Caco-2 (cell line): ENCODE data around the gene HMOX1.

DNA sequence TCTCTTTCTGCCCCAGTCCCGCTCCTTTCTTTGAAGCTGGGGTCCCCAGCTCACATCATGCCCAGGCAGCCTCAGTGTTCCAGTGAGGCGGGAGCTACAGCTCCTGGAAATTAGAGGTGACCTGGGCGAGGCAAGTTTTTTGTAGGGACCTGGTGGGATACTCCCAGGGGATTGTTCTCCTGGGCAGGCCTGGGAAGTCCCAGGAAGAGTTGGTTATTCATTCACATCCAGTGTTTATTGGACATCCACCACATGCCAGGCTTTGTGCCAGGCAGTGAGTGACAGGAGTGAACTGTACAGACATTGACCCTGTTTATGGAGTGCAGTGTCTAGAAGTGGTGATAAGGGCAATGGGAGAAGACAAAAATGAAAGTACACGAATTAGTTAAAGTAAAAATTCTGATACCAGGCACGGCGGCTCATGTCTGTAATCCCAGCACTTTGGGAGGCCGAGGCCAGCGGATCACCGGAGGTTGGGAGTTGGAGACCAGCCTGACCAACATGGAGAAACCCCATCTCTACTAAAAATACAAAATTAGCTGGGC lies 29.4 kb downstream of the YWHAH start:
- PRO-cap: no peak
- RRBS: no CpG with 5 or more reads among the region's 9 CpGs

DNA sequence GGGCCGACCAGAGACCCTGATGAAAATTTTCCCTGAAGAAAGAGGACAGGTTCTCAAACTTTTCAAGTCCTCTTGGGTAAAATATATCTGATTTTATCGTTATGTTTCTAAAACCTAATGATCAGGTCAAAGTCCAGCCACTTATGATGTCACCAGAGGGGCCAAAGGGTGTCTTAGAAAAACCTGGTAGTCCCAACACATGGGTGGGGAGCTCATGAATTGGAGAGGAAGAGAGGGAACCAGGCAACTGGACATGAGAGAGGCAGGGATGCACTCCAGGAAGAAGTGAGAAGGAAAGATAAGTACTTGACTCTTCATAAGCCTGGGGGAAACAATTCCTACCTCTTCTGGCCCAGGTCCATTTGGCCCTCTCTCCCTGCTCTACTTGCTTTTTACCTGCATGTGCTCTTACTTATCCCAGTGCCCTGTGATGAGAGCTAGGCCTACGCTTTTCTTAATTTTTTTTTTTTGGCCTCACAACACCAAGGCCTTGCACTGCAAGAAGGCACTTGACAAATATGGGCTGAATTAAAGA lies 9.3 kb downstream of the SLC5A1 start:
- PRO-cap: no peak
- RRBS: no CpG with 5 or more reads among the region's 3 CpGs

- PRO-cap: no peak
- RRBS: no CpG with 5 or more reads among the region's 6 CpGs
These were observed 84.2 kb downstream of the FBXO7 start for GRCh38 chr22:32558705-32559281.

DNA sequence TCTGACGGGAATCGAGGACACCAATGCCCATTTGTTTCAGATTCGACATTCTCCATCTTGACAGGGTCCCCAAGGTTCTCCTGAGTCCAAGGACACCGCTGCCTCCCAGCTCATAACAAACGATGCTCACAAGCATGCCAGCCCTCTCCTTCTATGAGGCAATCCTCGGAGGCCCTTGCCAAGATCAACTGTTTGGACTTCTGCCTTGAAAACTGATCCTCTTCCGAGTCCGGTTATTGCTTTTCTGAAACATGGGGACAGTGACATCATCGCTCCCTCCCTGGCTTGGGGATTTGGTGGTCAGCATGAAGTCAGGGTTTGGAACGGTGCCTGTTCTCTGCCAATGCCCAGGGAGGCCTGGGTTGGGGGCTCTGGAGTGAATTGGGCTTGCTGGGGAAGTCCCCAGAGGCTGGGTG lies 149.3 kb downstream of the FBXO7 start:
- PRO-cap: no peak
- RRBS: no CpG with 5 or more reads among the region's 10 CpGs

- PRO-cap: bidirectional peak, plus-strand start at chr22:32629526, minus-strand start at chr22:32629017
- RRBS: no CpG with 5 or more reads among the region's 6 CpGs
These were observed 154.3 kb downstream of the FBXO7 start for GRCh38 chr22:32628952-32629223.

GRCh38 chr22:32764724-32765491 lies 36.6 kb upstream of the TIMP3 start:
- PRO-cap: no peak
- RRBS: no CpG with 5 or more reads among the region's 14 CpGs

DNA sequence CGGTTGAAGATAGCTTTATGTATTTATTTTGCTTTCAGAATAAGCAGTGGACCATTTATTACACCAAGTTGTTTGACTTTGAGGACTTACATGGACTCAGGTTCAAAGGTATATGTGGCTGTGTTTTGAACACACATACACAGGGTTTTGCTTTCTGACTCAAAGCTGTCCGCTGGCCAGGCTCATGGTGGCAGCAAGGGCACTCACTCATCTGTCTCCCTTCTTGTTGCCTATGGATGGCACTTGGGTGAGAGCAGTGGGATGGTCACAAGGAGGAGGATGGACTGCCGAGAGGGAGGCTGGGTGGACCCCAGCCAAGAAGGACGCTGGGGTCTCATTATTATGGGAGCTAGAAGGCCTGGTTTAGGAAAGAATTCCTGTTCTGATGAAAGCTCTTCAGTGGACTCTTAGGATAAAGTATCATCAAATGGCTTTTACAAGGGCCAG lies 6.6 kb downstream of the TIMP3 start:
- PRO-cap: unidirectional peak, plus-strand start at position 162 of the sequence
- RRBS: no CpG with 5 or more reads among the region's 4 CpGs

DNA sequence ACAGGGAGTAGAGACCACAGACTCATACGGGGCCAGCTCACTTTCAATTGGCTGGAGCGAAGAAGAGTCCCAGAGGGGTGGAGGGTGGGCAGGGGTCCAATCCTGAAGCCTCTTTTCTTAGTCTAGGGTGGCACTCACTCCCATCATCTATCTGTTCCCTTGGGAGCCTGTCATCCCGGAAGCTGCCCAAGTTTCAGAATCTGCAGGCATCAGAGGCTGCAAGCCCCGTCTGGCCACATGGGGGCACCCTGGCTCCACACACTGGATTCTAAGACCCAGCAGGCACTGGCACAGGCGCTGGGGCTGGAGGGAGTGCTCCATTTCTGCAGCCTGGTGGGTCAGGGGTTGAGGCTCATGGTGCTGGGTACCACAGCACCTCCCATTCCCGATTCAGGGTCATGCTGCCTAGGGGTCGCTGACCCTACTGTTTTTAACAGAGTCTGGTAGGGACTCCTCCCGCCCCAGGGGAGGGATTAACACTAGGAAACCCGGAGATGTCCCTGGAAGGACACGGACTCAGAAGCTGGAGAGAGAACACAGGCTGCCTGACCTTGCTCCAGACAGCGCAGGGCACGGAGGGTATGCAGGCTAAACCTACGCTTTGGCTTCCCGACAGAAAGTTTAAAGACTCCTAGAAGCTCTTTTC lies 243.9 kb upstream of the SYN3 start:
- PRO-cap: no peak
- RRBS: no CpG with 5 or more reads among the region's 14 CpGs

DNA sequence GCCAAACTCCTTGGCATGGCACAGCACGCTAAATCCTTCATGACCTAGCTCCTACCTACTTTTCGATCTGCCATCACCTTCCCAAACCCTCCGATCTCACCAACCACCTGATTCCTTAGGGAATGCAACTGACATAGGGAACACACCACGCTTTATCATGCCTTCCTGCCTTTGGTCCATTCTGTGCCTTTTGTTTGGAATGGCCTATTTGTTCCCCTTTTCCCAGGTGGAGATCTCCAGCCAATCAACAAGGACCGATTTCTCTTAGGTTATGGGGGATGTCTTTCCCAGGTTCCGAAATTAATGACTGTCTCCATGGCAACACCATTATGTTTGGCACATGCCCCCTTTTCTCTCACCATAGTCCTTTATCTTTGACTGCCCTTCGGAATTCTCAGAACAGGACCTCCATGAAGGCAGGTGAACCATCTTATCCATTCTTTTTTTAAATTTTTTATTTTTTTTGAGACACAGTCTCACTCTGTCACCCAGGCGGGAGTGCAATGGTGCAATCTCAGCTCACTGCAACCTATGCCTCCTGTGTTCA lies 374.1 kb downstream of the LARGE1 start:
- PRO-cap: no peak
- RRBS: no CpG with 5 or more reads among the region's 8 CpGs

DNA sequence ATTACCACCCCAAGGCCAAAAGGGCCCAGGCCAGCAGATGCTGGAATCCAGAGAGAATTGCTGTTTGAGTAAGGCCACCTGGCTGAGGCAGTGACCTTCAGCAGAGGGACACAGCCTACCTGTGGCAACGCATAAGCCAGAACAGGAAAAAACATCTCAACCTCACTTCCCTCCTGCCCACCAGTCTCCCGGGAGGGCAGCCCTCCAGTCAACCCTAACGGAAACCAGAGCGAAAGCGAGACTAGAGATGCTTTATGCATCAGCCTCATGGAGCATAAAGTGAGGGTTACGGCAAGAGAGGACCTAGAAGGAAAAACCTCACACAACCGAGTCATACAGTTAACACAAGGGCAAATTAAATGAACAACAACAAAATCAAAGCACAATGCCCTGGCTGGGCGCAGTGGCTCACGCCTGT lies 352.2 kb downstream of the LARGE1 start:
- PRO-cap: no peak
- RRBS: no CpG with 5 or more reads among the region's 9 CpGs

DNA sequence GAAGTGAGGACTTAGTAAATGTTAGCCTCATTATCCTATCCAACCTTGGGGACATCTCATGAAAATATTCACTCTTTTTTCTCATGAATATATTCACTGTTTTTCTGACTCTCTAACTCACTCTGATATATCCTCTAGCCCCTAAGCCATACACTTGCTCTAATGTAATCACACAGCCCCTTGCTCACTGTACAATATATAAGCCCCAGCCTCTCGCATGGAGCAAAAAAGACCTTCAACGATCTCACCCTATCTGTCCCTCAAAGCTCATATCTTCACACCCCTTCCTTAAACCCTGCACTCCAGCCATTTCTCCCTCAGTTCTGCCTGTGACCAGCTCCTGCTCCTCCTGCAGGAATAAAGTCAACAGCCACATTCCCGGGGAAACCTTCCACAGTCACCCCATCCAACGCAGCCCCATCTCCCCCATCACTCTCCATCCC lies 306.0 kb downstream of the LARGE1 start:
- PRO-cap: no peak
- RRBS: no CpG with 5 or more reads among the region's 4 CpGs

GRCh38 chr22:33739611-33740047 lies 180.6 kb downstream of the LARGE1 start:
- PRO-cap: no peak
- RRBS: no CpG with 5 or more reads among the region's 4 CpGs

DNA sequence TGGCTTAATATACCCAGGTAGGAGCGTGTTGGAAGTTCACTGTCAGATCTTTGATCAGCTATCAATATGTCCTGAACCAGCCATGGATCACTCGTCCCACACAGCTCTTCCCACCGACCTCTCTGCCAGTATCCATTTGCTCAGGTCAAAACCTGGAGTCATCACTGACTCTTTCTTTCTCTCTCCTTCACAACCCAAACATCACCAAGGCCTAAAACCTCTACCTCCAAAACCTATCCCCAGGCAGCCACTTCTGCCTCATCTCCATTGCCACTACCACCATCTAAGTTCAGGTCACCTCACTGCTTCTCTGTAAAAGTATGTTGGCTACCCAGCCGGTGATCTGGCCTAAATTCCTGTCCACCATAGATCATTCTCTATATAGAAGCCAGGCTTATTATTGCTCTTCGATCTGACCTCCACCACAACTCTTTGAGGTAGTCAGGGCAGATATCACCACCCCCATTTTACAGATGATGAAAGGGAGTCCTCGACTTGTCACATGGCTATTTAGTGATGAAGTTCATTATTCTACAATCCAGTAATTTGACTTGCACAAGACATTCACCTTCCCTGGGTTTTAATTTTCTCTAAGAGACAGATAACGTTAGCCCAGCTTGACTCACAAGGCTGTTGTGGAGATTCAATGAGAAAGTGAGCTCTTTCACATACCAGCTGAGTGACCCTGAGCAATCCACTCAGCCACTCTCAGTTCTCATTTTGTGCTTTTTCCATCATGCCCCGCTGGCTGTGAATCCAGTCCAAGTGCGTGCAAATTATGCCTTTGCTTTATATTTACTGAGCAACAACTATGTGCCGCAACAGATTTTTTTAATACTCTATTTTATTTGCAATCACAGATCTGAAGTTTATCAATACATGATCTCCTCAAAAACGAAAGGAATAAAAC lies 176.8 kb downstream of the LARGE1 start:
- PRO-cap: no peak
- RRBS: no CpG with 5 or more reads among the region's 11 CpGs

DNA sequence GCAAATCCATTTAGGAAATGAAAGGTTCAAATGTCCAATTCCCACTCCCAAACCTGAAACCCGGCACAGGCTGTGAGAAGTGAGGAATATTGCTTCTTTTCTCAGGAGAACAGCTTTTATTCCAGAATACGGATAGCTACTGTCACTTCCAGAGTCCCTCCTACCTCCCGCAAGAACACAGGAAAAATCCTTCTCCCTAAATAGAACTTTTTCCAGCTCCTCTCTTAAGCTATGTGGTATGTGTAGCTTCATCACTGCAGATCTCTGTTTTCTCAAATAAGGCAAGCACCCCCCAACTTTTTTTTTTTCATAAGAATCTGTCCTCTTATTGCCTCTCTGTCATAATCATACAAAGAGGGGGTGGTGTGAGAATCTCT lies 126.8 kb downstream of the LARGE1 start:
- PRO-cap: no peak
- RRBS: no CpG with 5 or more reads among the region's 3 CpGs

- PRO-cap: no peak
- RRBS: no CpG with 5 or more reads among the region's 8 CpGs
These were observed 68.9 kb downstream of the LARGE1 start for GRCh38 chr22:33851165-33851925.

DNA sequence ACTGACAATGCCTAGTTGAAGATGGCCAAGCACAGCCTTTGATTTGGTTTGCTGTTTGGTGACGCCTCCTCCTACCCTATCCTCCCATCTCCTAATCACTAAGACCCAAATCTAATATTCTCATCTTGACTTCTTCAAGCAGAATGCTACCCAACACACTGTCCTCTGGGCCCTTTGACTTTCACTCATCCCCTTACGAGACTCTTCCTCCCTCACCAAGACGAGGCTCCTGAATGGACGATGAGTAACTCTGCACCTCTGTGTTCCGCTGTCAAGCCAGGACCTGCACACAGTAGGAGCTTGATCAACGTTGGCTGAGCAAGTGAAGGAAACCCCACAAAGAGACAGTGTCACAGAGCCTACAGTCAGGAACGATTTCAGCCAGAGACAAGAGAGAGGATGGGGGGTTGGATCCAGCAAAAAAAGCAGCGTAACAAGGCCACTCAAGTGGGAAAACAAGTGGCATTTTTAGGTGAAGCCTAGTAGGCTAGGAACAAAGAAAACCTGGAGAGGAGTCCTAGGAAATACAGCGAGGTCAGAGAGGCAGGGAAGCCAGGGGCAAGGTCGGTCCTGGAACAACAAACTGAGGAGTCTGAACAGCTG lies 9.8 kb downstream of the LARGE1 start:
- PRO-cap: no peak
- RRBS: no CpG with 5 or more reads among the region's 10 CpGs

DNA sequence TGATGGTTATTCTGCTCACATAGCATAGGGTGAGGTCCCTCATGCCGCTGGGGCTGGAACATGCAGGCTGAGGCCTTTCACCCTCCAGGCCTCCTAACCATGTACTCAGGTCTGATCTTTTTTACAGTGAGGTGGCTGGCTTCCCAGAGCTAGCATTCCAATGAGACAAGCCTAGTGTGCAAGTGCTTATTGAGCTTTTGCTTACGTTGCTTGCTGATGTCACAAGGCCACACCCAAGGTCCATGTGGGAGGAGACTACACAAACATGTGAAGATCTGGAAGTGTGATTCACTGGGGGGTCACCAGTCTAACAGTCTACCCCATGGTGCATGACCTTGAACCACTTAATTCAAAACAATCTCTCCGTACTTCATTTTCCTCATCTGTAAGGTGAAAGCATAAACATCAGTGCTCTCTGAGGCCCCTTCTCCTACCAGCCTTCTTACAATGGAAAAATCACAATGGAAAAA lies 34.0 kb downstream of the ISX start:
- PRO-cap: no peak
- RRBS: no CpG with 5 or more reads among the region's 3 CpGs

DNA sequence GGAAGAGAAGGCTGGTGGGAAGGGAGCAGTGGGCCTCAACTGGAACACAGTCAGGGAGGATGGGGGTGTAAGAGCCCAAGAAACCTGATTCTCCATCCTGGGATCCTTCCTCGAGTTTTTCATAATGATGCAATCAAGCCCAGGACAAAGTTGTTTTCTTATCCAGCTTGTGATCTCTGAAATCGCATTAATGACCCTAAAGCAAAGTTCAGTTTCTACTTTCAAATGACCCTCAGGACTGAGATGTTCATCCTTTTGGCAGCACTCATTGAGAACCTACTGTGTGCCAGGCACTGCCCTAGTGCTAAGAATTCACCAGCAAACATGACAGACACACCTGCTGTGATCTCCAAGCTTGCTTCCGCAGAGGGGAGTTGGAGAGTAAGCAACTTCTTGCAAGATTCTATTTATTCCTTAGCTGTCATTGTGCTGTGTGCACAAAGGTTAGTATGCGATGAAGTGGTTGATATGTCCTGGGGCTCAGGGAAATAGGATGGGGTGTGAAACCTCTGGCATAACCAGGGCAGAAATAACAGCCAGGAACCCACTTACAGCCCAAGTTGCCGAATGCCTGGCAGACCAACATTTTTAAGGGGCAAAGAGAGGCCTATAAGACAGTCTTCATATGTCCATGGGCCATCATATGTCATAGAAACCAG lies 45.4 kb downstream of the ISX start:
- PRO-cap: no peak
- RRBS: no CpG with 5 or more reads among the region's 5 CpGs

DNA sequence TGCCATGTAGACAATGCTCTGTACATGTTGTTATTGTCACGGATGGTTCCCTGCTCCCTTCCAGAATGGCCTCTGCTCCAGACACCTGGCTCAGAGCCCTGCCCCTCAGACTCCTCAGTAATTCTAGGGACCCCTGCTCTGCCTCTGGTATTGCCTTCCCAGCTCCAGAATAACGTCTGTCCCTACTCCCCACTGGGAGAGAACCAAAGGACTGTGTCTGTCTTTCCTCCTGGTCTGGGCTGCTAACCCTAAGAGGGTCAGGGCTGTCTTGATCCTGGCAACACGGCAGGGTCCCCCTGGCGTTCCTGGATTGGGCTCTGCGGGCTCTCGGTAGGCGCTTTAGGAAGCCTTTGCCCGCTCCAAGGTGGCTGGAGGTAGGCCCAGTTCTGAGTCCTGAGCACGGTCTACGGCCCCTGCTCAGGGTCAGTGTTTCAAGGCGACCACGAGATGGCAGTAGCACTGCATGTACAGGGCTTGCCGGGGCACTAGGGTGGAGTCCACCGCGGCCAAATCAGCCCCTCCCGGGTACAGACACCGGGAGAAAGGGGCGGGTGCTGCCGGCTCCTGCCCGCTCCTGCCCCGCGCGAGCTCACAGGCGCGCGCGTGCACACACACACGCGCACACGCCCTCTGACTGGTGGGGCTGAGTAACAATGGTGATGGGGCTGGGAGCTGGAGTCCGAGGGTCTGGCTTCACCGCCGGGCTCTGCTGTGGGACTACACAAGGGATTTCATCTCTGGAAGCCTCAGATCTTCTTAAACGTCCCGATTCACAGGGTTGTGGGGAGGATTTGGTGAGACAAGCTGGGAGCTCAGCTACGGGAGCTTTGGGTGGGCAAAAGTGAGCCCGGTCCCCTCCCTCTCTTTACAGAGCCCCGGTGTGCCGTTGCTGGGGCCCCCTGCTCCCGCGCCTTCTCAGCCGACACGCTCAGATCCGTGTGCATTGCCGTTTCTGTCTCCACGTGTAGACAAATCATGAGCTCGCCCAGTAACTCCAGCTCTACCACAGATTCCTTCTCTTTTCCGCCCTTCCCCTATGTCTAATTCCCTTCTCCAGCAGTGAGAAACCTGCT lies 30.1 kb upstream of the HMOX1 start:
- PRO-cap: no peak
- RRBS: 5% methylated on average over 4 of the region's 48 CpGs

GRCh38 chr22:35380656-35381773 lies at the start of gene HMOX1:
Gene HMOX1 (plus strand): TSS chr22:35381096.
- PRO-cap: bidirectional peak, plus-strand start at chr22:35381096, minus-strand start at chr22:35380912
- RRBS: 2% methylated on average over 30 of the region's 51 CpGs